Measurements from ENCODE around the genes MAGEE1 and ATP7A.

DNA sequence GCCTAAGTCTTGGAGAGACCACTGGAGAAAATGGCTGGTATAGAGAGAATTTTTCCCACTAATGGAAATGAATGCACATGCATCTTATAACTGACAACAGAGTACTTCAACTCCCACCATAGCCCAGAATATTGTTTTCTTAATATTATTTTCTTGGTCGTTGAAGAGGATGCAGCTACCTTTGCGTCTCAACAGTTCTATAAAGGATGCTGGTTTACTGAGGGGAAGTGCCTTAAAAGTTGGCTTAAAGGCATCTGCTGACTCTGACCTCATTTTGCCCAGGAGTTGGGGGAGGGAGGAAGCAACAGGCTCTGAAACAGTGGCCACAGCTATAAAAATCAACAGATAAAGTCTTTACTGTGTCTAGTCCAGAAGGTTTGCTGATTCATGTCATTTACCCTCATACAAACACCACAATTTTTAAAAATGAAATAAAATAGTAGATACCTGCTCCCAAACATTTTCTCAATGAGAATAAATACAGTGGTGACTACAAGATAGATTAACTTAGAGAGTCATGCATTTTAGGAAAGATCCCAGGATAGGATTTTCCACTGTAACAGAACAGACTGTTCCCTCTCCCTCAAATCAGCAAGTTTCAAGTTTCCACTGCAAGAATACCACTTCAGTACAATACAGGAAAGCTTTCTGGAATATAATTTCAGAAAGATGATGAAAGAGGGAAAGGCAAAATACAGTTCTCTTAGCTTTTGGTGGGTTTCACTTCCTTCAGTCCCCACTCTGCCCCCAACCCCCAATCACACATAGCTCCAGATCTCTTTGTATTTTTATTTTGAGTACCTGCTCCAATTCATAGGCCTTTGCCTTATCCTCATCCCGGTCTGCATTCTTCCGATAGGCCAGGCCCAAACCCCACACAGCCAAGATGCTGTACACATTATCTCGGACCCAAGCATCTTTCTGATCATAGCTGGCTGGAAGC is 1.9 kb downstream of the PHKA1 start:
- PRO-cap, 2 experiments, result no peak in any of the 2 experiments

GRCh38 chrX:73820497-73821048 is 257.6 kb downstream of the CHIC1 start:
- PRO-cap, 2 experiments, result no peak in any of the 2 experiments

GRCh38 chrX:73845971-73846856 is 283.2 kb downstream of the CHIC1 start:
- PRO-cap, 2 experiments, result no peak in any of the 2 experiments

DNA sequence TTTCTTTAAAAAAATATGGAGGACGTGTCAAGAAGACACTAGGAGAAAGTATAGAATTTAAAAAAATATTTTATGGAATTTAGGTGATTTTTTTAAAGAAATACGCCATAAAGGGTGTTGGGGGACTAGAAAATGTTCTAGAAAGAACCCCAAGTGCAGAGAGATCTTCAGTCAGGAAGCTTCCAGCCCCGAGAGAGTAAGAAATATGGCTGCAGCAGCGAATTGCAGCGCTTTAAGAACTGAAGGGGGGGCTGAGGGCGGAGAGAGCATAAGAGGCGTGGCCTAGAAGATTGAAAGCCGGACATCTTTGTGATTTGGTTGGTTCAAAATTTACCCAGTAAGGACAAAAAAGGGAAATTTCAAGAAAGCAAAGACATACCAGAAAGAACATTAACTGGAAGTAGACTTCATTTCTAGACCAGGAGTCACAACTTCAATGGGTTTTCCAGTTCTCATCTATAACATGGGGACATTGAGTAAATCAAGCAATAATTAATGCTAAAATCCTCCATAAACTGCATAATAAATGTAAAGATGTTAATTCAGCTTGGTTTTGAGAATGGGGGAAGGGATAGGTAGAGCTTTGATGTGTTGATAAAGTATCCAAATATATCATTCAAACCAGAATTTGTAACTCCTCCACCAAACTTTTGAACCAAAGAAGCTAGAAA is 289.6 kb downstream of the CHIC1 start:
- PRO-cap, 2 experiments, result peak in 2 of 2 experiments; most common minus-strand start position 195 of the sequence (in 2)

DNA sequence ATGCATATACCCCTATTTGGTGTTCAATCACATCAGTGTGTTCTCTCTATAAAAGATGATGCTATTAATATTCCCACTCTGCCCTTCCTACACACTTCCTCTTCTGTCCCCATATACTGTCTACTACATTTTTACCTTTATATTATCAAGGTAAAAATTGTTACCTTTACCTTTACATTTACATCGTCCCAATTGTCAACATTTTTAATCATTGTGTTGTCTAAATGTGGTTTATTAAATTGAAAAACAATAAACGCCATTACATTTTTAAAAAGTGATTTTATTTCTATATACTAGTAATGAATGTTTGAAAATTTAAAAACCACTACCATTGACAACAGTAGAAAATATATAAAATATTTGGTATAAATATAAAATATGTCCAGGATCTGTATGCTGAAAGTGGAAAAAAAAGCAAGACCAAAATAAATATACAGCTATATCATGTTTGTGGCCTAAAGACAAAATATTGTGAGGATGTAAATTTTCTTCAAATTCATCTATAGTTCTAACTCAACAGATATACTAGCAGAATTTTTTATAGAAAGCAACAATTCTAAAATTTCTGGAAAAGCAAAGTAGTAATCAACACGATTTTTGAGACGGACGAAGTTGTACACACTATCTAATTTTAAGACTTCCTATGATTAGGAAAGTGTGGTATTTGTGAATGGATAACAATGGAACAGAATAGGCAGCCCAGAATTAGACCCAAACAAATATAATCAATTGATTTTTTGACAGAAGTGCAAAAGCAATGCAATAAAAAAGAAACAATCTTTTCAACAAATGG is 94.1 kb upstream of the ZCCHC13 start:
- PRO-cap, 2 experiments, result no peak in any of the 2 experiments

GRCh38 chrX:74238605-74239784 is 65.0 kb upstream of the ZCCHC13 start:
- PRO-cap, 2 experiments, result no peak in any of the 2 experiments

DNA sequence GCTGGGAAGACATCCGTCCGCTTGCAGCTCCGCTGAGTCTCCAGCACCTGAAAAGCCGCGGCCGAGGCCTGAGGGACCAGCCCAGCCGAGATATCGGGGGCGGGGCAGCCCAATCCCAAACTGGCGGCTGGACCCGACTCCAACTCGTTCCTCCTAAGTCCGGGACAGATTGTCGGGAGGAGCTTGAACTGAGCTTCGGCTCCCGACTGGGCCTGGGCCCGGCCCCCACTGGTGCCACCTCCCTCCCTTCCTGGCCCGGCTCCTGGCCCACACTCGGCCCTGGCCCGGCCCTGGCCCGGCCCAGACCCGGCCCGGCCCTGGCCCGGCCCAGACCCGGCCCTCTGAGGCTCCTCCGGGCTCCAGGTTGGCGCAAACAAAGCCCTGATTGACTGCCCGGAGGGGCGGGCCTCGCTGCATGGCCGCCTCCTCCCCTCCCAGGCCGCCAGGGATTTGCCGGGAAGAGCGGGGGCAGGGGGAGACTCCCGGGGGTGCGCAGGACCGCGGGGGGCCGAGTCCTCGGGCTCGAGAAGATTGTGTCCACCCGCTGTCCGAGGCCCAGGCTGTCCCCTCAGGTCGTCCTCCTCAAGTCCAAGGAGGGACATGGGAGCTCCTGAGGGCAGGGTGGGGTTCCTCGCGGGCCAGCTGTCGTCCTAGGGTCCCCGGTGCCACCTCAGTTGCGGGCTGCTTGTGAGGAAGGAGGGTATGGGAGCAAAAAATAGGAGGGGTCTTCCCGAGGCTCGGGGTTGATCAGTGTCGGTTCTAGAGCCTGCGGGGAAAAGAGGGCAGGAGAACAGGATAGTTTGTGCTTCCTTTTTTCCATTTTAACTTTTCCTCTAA is 682 bp upstream of the SLC16A2 start:
- PRO-cap, 2 experiments, result no peak in any of the 2 experiments

DNA sequence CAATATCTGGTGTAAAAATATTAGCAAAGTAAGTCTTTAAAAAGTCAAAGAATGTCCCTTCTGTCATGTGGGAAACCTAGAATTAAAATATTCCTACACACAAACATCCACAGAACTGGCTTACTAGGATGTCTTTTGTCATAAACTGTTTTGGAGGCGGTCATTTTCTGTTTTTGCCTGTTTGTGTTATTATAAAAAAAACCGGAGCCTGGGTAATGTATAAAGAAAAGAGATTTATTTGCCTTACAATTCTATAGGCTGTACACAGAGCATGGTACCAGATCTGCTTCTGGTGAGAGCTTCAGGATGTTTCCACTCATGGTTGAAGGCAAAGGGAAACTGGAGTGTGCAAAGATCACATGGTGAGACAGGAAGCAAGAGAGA is 79.4 kb upstream of the NEXMIF start:
- PRO-cap, 2 experiments, result no peak in any of the 2 experiments

GRCh38 chrX:76148053-76148589 is 24.7 kb upstream of the PBDC1 start:
- PRO-cap, 2 experiments, result no peak in any of the 2 experiments

GRCh38 chrX:76175291-76175820 is 2.5 kb downstream of the PBDC1 start:
- PRO-cap, 2 experiments, result no peak in any of the 2 experiments

DNA sequence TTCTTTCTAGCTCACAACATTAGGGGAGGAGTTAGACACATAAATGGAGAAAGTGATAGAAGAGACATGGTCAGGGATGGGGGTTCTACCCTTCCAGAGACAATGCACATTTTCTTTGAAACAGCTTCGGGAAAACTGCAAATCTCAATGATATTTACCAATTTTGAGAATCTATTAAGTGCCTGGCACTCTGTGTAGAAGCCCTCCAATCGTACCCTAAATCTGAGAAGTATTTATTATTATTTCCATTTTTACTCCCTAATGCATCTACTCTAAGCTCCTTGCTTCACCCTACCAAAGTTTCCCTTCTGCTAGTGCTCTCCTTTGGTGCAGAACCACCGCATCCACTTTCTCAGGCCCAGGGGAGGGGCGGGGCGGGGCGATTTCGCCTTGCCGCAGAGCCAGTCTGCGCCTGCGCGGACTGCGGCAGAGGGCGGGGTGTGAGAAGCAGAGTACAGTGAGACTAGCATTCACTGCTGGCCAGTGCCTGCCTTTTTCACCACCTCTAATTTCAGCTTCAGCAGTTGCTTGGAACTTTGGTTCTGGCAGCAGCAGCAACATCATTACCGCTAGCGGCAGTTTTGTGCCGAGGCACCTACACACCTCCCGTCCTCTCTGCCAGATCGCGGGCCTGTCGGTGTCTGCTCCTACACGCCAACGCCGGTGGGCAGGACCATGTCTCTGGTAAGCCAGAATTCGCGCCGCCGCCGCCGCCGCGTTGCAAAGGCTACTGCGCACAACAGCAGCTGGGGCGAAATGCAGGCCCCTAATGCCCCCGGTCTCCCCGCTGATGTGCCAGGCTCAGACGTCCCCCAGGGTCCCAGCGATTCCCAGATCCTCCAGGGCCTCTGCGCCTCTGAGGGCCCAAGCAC is at the start of gene MAGEE1:
MAGEE1 (plus strand) TSS at position 455 of the 872 bp plus-strand sequence.
- PRO-cap, 2 experiments, result no peak in any of the 2 experiments

- PRO-cap, 2 experiments, result no peak in any of the 2 experiments
Measured at GRCh38 chrX:77634246-77634883, 151.7 kb downstream of the ATRX start.

GRCh38 chrX:77681342-77681909 is 104.6 kb downstream of the ATRX start:
- PRO-cap, 2 experiments, result no peak in any of the 2 experiments

DNA sequence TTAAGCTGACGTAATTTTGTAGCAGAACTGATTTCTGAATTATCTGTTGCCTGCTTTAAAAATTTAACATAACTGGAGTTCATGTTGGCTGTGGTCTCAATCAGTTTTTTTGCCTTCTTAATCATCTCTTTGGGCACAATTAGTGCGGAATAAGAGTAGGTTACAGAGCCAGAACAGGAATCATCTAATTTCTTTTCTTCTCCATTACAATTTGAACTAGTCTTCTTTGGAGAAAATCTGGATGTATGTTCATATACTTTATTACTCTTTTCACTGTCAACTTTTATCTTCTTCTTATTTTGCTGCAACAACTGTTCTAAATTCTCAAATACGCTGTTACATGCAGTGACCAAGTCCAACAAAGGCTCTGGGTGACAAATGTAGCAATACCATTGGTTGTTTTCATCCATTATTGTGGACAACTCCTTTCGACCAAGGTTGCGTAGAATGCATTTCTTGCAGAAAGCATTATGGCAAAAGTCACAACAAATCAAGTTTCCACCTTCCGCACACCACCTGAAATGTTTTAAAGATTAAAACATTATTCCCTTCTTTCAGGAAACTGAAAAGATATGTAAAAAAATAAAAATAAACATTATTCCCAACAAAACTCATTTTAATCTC is 101.8 kb downstream of the ATRX start:
- PRO-cap, 2 experiments, result no peak in any of the 2 experiments

DNA sequence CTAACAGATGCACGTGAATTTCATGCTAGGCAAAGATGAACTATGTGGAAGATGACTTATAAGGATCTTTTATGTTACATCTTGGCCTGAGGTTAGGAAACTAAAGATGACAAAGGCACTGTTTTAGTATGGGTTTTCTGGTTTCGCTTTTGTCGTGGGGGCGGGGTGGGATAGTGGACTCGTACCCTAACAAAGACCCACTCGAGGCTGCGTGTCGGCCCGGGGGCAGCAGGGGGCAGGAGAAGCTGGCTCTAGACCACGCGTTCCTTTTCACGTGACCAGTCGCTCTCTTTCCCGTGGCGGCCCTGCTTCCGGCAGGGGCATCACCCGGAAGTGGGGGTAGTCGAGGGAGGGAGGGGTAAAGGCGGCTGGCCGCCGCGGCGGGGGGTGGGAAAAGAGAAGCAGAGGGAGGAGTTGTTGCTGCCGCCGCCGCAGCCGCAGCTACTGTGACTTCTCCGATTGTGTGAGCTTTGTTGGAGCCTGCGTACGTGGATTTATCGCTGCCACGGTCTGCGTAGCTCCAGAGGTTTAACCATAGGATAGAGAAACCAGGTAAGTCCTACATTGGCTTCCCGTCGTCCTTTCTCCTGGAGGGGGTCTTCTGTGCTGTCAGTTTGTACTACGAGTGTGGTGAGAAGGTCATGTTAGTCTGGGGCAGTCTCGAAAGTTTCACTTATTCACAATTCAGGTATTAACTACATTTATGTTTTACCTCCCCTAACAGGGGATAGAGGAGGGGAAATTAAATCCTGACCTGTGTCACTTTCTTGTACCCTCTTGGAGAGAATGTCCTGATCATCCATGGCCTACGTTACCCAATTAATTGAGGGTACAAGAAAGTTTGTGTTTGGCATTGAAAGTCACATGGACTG is at the start of gene ATP7A:
ATP7A (plus strand) TSS at position 410 of the 872 bp plus-strand sequence.
- PRO-cap, 2 experiments, result peak in 2 of 2 experiments; most common plus-strand start position 458 of the sequence (in 2); most common minus-strand start position 244 of the sequence (in 1)

- PRO-cap, 2 experiments, result no peak in any of the 2 experiments
Measured at GRCh38 chrX:79138698-79139386, 5.6 kb upstream of the GPR174 start.

- PRO-cap, 2 experiments, result no peak in any of the 2 experiments
Measured at GRCh38 chrX:79170600-79171130, 26.2 kb downstream of the GPR174 start.

DNA sequence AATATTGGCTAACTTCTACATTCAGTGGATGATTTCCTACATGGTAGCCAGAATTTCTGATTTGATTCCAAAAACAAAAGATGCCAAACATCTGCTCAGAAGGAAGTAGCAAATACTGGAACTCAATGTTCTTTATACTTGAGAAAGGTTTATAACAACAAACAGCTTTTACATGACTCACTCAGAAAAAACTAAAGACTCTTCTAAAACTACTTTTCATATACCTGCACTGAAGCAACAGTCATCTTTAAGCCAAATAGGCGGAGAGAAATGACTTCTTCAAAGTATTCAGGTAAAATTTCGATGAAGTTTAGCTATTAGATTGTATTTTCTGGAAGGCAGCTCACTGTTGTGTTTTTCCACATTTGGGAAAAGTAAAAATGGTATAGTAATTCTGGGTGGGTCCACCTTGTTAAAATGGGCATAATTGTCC is 750.4 kb upstream of the POU3F4 start:
- PRO-cap, 2 experiments, result no peak in any of the 2 experiments

- PRO-cap, 2 experiments, result no peak in any of the 2 experiments
Measured at GRCh38 chrX:84740125-84740405, 237.8 kb upstream of the HDX start.

DNA sequence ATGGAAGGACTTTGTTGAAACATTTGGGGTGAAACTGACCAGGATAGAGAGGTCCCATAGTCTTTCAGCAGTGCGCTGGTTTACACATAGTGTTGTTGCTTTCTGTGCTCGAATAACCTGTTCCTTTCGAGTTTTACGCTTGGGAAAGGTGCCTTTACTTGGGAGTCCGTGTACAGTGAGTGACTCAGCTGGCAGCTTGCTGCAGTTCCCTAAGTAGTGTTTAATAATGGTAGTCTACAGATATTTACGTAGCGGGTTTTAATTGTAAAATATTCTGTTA is 581 bp downstream of the APOOL start:
- PRO-cap, 2 experiments, result no peak in any of the 2 experiments

All from monocyte (primary cell).